MCF 10A (cell line): Measurements from ENCODE around the genes LRP3 and SLC7A10.

DNA sequence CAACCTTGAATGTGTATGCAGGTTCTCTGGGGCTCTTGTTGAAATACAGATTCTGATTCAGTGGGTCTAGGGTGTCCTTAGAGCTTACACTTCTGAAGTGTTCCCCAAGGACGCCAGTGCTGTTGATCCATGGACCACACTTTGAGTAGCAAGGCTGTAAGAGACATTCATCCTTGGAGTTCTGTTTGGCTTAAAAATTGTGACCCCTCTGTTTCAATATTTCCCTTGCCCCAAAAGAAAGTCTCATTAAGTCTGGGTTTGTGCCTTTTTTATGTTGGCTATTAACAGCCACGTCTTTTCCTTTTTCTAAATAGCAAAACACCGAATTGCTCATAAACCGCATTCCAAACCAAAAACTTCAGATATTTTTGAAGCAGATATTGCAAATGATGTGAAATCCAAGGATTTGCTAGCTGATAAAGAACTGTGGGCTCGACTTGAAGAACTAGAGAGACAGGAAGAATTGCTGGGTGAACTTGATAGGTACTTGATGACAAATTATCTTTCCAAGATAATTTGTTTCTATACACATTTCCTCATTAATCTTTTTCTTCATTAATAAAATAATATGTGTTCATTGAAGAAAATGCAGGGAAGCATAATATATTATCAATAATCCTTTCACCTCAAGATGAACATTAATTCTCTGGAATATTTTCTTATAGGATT, 65.3 kb downstream of the URI1 start:
- PRO-cap = no peak
- RRBS = no CpG with 5 or more reads among the region's 5 CpGs

GRCh38 chr19:30373618-30374054, 1.5 kb downstream of the ZNF536 start:
- PRO-cap = no peak
- RRBS = 25% methylated on average over 9 of the region's 20 CpGs

DNA sequence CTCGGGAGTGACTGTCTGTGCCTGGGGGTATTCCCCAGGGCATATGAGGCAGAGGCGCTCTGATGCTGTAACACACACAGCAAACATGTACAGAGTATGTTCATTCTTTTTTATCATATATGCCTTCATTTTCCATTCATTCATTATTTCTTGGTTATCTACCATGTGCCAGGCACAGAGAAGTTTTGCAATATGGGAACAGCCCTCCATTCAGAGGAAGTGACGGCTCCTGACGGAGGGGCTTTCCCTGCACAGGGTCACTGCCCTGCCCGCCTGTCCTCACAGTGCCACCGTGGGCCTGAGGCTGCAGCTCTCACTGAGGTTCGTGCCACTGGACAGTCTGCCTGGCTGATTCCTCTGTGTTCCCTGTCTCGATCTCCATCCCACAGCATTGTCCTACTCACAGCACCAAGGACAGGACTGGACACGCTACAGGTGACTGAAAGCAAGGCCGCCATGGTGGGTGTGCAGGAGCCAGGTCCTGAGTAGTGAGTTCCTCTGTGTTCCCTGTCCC, 92.7 kb downstream of the TSHZ3 start:
- PRO-cap = no peak
- RRBS = no CpG with 5 or more reads among the region's 10 CpGs

DNA sequence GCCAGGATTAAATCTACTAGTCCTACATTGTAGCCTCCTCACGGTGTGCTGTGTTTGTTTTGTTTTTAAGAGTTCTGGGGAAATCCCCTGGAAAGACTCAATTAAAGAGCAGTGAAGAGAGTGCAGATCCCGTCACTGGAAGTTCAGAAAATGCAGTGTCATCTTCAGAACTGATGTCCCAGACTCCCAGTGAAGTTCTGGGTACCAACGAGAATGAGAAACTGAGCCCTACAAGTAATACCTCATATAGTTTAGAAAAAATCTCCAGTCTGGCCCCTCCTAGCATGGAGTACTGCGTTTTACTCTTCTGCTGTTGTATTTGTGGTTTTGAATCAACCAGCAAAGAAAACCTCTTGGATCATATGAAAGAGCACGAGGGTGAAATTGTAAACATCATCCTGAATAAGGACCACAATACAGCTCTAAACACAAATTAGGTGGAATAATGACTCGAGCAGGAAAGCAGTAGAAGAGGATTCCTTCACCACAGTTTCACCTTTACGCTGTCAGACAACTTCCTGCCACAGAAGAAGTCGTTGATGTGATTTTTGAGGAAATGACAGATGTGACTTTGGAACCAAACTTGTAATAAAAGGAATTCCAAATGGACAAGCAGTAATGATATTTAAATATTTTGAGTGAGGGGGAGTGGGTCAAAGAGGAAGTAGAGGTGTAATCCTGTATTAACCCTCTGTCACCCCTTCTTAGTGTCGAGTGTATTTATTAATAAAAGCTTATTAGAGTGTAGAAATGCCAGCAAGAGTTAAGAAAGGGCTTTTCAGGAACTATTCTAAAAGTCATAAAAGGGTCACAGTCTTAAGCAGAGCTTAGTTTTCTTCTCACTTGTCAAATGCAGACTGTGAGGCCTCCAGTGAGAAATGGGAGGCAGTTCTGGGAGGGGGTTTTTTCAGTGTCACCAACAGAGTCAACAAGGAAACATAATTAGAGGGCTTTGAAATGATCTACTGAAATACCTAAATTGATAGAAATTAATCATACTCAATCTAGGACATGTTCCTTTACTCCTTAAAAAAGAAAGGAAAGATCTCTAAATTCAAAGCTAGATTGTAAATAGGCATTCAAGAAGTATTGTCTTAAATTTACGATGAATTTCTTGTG, 22.6 kb upstream of the DPY19L3 start:
- PRO-cap = no peak
- RRBS = no CpG with 5 or more reads among the region's 10 CpGs

DNA sequence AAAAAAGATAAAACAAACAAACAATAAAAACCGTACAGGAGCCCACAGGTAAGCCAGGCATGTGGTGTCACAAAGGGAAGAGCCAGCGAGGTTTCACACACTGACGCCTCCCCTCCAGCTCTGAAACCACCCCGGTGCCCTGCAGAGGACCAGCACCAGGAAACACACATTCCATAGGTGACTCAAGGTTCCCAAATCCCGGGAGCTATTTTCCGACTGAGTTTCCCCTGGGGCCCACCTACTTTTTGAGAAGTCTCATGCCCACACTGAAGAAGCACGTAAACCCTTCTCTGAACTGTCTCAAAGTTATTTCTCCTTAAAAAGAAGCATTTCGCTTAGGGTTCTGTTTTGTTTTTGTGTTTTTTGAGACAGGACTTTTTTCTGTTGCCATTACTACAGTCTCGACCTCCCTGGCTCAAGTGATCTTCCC, 40.2 kb downstream of the RHPN2 start:
- PRO-cap = no peak
- RRBS = 47% methylated on average over 1 of the region's 9 CpGs

GRCh38 chr19:33055576-33055893, 9.2 kb downstream of the RHPN2 start:
- PRO-cap = no peak
- RRBS = 57% methylated on average over 1 of the region's 4 CpGs

DNA sequence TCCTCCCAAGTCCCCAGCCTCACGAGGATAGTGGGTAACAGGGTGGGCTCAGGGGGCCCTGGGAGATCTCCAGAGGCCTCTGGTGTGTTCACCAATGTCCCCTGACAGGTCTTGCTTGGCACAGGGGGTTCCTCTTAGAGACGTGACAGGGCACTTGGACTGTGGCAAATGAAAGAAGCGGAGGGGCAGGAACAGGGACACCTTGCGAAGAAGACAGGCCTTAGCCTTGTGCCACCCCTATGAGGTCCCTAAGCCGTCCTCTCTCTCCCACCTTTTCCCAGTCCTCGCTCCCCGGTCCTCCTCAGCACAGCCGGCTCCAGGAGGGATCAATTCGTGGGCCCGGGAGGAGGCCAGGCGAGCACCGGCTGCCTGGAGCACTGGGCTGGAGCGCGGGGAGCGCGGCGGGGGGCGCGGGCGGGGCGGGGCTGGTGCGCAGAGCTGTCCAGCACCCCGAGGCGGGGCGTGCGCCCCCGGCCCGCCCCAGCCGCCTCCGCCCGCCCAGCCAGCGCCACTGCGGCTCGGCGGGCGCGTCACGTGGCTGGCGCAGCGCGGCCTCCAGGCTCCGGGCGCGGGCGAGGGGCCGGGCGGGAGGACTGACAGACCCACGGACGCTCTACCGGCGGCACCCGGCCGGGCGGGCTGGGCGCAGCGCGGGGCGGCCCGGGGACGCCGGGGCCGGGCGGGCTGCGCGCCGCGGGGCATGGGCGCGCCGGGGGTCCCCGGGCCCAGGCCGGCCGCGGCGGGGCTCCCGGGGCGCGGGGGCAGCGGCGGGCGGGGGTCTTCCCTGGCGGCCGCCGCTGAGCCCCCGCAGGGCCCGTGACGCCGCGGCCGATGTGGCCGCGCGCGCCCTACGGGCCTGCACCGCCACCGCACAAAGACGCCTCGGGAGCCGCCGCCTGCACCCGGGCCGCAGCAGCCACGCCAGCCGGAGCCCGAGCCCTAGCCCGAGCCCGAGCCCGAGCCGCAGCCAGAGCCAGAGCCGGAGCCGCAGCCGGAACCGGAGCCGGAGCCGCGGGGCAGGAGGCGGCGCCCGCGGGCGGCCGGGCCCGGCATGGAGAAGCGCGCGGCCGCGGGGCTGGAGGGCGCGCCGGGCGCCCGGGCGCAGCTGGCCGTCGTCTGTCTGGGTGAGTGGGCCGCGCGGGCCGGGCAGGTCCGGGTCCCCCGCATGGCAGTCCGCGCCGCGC, at the start of gene LRP3:
LRP3 (plus strand) TSS at position 596 of the 1,184 bp plus-strand sequence.
- PRO-cap = bidirectional peak, plus-strand start at position 511 of the sequence, minus-strand start at position 520 of the sequence
- RRBS = 1% methylated on average over 49 of the region's 147 CpGs

DNA sequence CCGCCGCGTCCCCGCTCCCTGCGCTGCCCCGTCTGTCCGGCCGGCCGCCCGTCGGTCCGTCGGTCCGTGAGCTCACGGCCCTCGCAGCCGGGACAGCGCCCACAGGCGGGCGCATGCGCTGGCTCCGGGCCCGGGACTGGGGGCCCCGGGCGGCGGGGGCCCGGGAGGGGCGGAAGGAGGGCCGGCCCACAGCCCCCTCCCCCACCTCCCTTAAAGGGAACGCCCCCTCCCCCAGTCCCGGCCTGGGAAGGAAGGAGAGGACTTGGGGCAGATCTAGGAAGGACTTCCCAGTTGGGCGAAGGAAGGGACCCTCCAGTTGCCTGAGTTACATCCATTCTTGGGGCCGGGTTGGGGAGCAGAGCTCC, at the start of gene SLC7A10:
SLC7A10 (minus strand) TSS at position 138 of the 365 bp plus-strand sequence.
- PRO-cap = no peak
- RRBS = 52% methylated on average over 21 of the region's 33 CpGs

DNA sequence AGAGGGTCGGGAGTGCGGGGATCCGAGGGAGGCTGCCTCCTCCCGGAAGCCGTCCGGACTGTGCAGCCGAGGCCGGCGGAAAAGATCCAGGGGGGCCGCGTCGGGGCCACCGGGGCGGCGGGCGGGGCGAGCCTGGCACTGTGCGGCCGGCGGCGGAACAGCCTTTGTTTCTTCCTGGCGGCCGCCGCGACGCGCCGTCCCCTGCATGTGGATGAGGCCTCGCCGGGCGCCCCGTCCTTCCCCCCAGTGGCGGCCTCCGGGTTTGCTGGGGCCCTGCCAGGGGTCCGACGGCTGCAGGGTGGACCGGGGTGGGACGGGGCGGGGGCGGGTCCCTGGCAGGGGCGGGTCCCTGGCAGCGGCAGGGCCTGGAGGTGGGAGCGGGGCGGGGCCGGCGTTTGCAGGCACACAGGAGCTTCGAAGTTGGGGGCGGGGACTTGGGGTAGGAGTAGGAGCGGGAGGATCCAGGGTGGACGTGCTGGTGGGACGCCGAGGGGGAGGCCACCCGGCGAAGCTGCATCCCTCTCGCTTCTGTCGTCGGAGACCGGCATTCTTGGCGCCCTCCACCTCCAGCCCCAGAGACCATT, 1.2 kb upstream of the SLC7A10 start:
- PRO-cap = no peak
- RRBS = 54% methylated on average over 28 of the region's 59 CpGs

DNA sequence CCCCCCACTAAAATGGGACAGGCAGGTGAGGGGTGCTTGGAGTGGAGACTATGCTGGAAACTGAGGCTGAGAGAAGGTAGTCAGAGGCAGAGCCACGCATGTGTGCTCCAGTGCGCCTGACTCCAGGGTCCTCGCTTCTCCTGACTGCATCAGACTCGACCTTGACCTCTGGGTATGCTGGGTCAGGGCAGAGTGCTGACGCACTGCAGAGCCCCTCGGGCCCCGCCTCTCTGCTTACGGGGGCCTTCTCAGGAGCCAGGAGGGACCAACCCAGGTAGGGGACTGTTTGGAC, 22.8 kb upstream of the SLC7A10 start:
- PRO-cap = no peak
- RRBS = no CpG with 5 or more reads among the region's 8 CpGs

- PRO-cap = no peak
- RRBS = no CpG with 5 or more reads among the region's 11 CpGs
These were observed 11.4 kb downstream of the CEBPA start for GRCh38 chr19:33290946-33291416.

- PRO-cap = no peak
- RRBS = no CpG with 5 or more reads among the region's 27 CpGs
These were observed 23.6 kb downstream of the CEBPG start for GRCh38 chr19:33396891-33397776.

DNA sequence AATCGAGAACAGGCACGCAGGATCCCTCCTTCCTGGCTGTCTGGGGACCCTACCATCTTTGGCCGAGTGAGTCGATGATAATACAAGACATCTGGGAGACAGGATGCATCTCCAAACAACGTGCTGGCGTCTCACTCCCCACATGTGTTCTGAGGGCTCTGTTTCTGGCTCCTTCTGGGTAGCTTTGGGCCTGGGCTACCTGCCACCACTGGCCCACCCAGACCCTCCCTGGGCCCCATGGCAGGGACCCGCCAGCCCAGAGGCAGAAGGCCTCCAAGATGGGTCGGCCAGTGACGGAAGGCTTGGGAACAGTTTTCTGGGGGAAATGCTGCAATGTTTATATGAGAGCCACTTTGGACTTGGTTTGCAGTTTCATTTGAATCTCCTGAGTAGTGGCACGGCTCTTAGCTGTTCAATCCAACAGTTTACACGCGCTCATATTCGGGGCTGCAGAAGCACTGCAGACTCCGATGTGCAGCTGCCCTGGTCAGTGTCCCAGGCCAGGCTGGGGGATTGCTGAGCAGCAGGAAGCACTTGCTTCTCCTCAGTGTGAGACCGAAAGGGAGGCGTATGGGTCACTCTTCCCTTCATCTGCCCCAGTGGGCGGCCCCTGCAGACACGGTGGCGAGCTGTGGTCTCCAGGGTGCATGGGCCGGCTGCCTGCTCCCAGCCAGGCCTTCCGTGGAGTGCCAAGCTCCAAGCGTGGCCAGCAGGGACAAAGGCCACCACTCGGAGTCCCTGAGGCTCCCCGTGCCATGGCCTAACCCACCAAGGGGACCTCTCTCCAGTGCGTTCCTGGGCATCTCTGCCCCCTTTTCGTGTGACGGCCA, 31.7 kb downstream of the CEBPG start:
- PRO-cap = no peak
- RRBS = no CpG with 5 or more reads among the region's 27 CpGs

GRCh38 chr19:33699049-33699463, 77.3 kb downstream of the CHST8 start:
- PRO-cap = no peak
- RRBS = no CpG with 5 or more reads among the region's 8 CpGs

GRCh38 chr19:34359019-34359839, 5.8 kb upstream of the GPI start:
- PRO-cap = bidirectional peak, plus-strand start at chr19:34359337, minus-strand start at chr19:34359281; bidirectional peak, plus-strand start at chr19:34359557, minus-strand start at chr19:34359536
- RRBS = 1% methylated on average over 15 of the region's 62 CpGs

- PRO-cap = bidirectional peak, plus-strand start at chr19:34365776, minus-strand start at chr19:34365777; bidirectional peak, plus-strand start at chr19:34365808, minus-strand start at chr19:34365793
- RRBS = 2% methylated on average over 8 of the region's 38 CpGs
These were observed 644 bp downstream of the GPI start for GRCh38 chr19:34365495-34366185.

DNA sequence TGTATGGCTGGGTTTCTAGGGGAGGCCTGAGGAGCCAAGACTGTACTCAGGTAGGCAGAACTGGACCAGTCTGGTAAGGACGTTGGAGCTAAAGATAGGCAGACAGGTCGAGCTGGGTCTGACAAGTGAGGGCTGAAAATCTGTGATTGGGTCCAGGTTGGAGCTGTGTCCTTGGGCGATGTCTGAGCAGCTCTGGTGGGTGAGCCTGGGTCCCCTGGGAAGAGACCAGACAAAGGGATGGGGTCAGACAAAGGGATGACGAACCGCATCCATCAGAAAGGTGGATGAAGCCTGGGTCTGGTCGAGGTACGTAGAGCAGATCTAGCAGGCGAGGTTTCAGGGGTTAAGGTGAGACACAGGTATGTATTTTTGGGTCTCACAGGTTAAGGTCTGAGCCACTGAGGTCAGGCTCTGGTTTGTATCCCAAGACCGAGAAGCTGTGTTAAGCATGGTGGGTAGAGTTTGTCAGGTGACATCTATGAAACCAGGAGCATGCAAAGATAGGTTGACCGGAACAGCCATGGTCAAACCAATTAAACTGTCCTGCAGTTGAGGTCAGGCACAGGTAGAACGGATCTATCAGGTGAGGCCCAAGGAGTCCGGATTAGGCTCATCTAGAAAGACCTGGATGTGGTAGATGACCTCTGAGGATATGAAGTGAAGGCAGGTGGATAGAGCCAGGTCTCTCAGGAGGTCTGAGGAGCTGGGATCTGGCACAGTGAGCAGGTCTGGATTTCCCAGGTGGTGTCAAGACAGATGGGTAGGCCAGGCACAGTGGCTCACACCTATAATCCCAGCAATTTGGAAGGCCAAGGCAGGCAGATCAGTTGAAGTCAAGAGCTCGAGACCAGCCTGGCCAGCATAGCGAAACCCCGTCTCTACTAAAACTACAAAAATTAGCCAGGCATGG, 19.3 kb downstream of the GPI start:
- PRO-cap = no peak
- RRBS = 96% methylated on average over 3 of the region's 15 CpGs

GRCh38 chr19:34454235-34454831, 26.2 kb downstream of the UBA2 start:
- PRO-cap = no peak
- RRBS = no CpG with 5 or more reads among the region's 2 CpGs

- PRO-cap = no peak
- RRBS = 28% methylated on average over 3 of the region's 36 CpGs
These were observed 623 bp upstream of the WTIP start for GRCh38 chr19:34480853-34481417.

DNA sequence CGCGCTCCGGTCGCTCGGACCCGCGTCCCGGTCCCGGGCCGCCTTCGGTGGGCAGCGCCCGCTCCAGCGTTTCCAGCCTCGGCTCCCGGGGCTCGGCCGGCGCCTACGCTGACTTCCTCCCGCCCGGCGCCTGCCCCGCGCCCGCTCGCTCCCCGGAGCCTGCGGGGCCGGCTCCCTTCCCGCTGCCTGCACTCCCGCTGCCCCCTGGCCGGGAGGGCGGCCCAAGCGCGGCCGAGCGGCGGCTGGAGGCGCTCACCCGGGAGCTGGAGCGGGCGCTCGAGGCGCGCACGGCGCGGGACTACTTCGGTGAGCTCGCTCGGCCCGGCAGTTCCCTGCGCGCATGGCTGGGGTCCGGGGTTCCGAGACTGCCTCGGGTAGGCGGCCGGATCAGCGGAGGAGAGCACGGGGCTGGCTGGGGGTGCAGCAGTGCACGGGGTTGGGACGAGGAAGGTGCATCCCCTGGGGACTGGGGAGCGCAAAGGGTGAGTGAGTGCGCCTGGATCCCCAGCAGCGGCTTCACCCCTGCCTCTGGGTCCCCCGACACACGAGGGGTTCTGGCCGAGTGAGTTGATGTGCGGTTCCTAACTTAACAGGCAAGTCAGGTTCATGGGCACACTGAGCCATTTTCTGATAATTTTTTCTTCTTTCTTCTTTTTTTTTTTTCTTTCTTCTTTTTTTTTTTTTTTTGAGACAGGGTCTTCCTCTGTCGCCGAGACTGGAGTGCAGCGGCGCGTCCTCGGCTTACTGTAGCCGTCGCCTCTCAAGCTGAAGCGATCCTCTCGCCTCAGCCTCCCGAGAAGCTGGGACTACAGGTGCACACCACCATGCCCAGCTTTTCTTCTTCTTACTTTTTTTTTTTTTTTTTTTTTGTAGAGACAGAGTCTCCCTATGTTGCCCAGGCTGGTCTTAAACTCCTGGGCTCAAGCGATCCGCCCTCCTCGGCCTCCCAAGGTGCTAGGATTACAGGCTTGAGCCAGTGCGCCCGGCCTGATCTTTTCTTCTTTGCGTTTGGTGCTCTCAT, 1.1 kb downstream of the WTIP start:
- PRO-cap = bidirectional peak, plus-strand start at position 225 of the sequence, minus-strand start at position 235 of the sequence; bidirectional peak, plus-strand start at position 368 of the sequence, minus-strand start at position 300 of the sequence
- RRBS = under 1% methylated on average over 32 of the region's 88 CpGs